ENCODE measurements around the gene WDFY3.

- PRO-cap: no peak
Observed at GRCh38 chr4:84734837-84735214, 151.9 kb downstream of the CDS1 start.

DNA sequence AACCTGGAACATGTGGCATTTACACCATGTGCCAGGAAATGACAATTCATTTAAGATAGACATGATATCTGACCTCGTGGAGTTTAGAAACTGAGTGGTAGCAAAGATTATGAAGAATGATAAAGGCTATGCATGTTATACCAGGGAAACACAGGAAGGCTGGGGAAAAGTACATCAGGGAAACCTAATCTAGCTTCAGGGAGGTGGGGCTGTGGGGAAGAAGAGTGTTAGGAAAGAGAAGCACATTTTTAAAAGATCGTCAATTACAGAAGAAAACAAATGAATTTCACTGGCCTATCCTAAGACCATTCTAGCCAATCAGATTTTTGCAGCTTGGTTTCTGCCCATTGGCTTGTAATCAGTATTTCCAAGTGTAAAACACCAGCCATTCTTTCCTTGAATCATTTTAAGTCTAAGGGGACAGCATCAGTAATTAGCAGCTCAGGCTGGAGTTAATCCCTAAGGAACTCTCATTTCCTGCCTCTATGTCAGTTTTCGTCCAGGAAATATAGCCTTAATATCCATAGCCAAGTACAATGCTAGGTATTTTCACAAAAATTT is 79.3 kb downstream of the WDFY3 start:
- PRO-cap: no peak

DNA sequence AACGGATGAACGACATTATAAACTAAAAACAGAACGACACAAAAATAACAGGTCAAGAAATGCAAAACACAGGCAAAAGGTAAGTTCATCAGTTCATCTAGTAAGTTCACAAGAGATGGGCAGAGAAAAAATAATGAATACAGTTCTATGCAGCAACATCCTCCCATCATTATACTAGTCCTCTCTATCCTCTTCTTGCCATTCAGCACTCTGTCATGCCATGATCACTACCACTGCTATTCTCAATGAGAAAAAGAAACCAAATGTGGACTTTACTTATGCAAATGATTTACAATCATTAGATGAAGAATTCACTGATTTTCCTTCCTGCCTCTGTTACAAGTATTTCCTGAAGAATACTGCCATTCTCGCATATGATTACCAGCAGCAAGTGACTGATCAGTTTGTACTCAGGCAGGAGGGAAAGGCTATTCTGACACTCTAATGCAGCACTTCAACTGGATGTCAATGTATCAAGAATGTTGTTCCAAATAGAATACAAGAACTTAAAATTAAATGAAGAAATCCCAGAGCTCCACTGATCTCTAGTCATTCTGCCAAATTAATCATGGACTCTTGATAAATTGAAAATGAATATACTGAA is 50.3 kb downstream of the WDFY3 start:
- PRO-cap: no peak

GRCh38 chr4:84939031-84939453 is 27.4 kb downstream of the WDFY3 start:
- PRO-cap: no peak

DNA sequence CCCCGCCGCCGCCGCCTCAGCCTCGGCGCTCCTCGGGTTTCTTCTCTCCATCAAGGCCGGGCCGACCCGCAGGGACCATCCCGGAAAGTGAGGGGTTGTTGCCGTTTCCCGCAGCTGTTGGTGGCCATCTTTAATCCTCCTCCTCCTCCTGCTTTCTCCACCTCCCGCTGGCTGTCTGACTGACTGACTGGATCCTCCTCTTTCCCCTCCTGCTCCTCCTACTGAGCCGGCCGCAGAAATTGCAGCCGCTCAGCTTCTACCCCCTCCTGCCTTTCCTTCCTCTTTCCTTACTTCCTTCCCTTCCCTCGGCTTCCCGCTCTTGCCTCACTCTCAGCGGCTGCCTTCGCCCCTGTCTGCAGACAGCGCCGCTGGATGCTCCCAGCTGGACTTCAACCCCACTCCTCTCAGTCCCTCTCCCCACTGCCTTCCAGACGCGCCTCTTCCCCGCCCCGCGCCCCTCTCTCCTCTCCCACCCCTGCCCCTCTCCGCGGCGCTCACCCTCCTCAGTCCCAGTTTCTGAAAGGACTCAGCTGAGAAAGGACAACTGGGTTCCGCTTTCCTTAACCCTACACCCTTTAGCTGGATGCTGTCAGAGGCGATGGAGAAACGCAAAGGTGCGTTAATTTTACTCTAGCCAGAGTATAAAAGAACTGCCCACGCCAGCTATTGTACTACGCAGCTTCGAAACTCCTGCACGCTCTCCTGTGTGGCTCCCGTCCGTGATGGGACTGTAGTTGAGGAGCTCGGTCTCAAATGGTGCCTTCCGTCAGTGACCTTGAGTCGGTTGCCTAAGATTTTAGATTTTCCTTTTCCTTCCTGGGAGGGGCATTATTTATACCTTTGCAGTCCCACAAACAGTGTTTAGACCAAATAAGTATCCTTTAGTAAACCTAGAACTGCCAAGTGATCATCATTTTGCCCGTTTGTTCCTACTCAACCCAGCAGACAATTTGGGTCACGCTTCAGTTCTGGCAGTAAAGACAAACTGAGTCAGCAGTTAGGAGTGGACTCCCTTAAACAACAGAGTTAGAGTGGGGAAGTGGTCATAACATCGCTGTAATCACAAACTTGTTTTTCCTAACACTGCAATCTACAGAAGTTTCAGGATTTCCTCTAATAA is at the start of gene WDFY3:
TSS of gene WDFY3 (minus strand) at position 177 of the 1,120 bp plus-strand sequence.
- PRO-cap: no peak

DNA sequence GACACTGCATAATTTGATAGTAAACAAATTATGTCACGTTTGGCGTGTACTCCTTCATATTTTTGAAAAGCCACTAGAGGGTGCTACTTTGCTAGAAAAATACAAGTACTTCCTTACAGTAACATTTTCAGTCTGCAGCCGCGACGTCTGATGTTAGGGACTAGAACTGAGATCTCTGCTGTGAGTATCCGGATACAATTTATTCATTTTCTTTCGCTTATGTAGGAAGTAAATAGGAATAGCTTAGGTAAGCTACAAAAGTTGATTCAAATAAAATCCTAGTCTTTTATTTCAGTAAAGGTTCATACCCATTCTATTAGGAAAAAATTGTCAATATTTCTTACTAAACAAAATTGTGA is 181.1 kb upstream of the WDFY3 start:
- PRO-cap: no peak

DNA sequence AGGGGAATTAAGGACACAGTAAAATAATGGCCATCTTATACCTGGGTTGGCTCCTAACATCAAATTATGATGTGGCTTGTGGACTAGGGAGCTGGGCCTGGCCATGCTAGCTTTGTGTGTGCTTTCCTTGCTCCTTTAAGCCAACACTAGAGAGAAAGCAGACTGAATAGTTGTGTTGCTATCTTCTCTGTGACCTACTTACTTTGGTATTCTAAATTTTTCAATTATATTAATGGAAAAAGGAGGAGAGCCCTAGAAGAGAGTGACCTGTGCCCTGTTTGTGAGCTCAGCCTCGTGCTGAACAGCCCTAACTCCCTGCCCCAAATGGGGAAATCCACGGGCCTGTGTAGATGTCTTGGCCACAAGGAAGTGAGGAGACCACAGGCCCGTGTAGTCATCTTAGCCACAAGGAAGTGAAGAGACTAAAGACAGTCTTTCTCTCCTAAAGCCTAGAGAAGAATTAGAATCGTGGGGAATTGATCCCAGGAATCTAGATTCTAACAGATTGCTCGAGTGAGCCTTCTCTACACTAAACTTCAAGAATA is 23.3 kb downstream of the ARHGAP24 start:
- PRO-cap: bidirectional peak, plus-strand start at position 397 of the sequence, minus-strand start at position 325 of the sequence

GRCh38 chr4:85650565-85651261 is 175.8 kb downstream of the ARHGAP24 start:
- PRO-cap: no peak

- PRO-cap: no peak
Observed at GRCh38 chr4:85702023-85702483, 227.1 kb downstream of the ARHGAP24 start.

GRCh38 chr4:85762245-85762543 is 287.2 kb downstream of the ARHGAP24 start:
- PRO-cap: no peak

DNA sequence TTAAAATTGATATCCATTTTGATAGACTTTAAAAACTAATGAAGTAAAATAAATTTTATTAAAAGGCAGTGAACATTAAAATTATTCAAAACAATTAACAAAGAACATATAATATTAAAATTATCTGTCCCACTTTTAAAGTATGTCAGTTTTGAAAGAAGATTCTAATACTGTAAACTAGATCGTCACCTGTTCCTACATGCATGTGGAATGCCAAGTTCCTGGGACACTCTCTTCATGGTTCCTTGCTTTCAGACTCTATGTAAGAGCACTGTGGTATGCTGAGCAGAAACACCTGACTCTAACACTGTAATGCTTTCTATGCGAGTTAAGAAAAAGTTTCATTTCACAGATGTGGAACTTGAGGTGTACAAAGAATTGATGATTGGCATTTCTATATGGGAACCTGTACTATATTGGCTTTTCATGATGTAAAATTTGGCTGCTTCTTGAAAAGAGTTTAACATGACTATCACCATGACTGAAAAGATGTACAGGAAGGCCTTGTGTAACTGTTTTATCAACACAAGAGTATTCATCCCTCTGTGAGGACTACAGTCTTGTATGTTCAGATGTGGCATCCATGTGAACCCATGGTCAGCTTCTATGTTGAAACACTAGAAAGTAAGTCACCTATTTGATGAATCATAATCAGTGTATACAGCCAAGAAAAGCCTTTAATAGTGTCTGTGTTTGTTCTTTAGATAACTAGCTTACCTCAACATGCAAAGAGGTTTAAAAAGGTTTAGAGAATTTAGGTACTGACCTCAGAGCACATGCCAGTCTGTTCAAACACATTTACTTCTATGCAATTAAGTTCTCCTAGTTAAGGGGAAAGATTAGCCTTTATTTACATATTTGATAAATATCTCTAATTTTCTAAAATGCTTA is 354.5 kb downstream of the ARHGAP24 start:
- PRO-cap: no peak

GRCh38 chr4:85932273-85932742 is 427.5 kb downstream of the MAPK10 start:
- PRO-cap: no peak

DNA sequence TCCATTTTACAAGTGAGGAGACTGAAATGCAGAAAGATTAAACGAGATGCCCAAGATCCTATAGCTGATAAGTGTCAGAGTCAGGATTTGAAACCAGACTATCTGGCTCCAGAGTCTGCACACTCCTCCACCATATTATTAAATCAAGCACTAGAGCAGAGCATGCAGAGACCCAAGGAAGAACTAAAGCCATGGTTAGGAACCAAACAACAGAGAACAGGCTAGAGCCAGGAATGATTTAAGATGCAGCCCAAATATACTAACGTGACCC is 92.1 kb upstream of the MAPK10 start:
- PRO-cap: no peak

DNA sequence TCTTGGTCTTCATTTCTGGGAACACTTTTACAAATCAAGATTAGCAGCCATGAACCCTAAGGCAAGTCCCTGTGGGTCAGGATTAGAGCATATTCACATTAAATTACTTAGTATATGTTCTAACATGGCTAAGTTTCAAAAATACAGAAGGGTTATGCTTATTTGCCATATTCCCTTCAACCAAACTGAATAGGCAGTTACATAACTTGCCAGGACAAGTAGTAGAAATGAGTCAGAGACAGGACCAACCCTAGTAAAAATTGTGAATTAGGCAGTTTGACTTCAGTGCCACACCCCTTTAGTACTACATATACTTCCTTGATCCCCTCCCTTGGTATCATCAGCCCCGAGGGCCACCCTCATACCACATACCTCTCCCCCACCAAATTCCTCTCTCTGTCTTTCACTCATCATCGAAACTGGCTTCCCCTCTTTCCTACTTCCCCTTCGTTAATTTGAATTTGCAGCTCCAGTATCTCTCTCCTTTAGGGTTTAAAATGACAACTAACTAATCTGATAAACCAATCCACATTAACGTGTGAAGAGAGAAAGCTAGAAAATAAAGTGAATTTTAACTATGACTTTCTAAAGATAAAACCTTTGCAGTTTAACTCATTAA is 8.0 kb upstream of the PTPN13 start:
- PRO-cap: no peak

- PRO-cap: no peak
Observed at GRCh38 chr4:86896482-86896748, 4.2 kb upstream of the C4orf36 start.

DNA sequence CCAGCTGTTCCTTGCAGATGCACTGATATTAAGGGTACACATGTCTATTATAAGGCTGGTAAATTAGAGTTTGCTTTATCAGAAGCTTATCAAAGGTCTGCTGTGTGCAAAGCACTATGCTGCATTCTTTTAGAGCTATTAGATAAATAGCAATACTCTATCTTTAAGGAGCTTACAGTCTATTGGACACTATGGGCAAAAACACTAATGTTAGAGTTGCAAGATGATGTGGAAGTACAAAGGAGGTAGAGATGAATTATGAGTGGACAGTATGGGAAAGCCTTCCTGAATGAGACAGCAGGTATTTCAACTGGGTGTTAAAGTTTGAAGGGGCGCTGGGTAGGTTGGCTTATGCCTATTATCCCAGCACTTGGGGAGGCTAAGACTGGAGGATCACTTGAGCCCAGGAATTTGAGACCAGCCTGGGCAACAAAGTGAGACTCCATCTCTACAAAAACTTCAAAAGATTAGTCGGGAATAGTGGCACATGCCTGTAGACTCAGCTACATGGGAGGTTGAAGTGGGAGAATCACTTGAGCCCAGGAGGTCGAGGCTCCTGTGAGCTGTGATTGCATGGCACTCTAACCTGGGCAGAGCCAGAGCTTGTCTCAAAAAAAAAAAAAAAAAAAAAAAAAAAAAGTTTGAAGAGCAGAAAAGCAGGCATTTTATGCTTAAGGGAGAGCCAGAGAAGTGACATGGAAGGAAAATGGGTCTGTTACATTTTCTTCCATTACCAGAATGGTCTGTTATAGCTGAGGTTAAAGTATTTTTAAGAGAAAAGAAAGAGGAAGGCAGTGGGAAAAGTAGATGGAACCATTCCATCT is 36.9 kb downstream of the AFF1 start:
- PRO-cap: no peak

GRCh38 chr4:87006501-87007341 is 71.9 kb downstream of the AFF1 start:
- PRO-cap: bidirectional peak, plus-strand start at chr4:87006687, minus-strand start at chr4:87006878

DNA sequence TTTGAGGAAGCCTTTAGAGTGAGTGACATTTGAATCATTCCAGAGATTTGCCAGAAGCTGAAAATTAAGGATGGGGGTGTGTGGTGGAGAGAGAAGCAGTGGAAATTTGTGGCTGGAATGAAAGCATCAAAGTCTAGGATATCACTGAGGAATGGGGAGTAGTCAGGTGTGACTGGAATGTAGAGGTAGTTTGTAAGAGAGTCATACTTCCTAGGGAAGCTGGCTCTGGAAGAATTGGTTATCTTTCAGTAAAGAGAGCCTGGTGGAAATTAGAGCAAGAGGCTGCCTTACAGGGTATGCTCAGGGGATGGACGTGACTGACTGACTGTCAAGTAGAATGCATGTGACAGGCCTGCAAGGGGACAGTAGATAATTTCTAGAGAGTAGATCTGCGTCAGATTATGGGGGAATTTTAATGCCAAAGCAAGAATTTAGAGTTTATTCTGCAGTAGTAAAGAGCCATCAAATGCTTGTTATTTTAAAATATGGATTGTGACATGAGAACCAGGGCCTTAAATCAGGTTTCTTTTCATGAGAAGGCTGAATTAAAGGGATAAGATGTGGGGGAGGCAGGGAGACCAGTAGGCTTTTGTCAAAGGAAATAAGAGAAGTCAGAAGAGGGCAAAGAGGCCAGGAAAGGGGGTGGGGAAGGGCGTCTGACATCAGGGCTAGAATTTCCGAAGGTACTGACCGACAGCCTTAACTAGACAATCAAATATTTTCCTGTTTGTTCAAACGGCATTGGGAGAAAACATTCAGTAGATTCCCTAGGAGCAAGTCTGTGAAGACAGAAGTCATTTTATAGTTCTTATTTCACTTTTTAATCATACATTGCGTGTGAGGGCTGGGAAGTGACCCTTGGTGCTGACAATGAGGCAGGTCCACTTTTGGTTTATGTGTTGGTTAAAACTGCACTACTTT is 109.9 kb downstream of the AFF1 start:
- PRO-cap: no peak

- PRO-cap: no peak
Observed at GRCh38 chr4:87118695-87119355, 101.6 kb downstream of the KLHL8 start.

DNA sequence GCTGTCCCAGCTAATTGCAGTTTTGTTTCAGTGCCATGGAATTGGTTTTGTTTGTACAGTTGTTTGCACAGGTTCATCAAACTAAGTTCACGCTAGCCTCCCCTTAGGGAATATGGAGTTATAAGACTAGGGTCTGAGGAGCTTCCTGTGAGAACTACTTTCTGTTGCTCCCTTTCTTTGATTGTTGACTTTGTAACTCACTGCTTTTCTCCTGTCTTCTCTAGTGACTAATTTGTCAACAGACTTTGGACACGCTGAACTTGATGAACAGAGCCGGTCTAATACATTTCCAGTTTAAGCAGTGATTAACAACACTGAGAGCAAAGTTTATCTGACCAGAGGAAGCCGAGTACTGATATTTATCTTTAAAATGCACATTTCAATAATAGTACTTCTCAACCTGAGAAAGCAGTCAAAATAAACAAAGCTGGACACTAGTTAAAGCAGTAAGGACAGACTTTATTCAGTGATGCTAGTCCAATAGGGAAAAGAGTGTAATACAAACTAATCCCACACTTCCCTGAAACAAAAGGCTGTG is 2.8 kb upstream of the NUDT9 start:
- PRO-cap: no peak

Measured in NALM6 (cell line).